Subcutaneous adipose tissue (tissue), 3 donors: ENCODE results near the genes WEE1 and SWAP70.

DNA sequence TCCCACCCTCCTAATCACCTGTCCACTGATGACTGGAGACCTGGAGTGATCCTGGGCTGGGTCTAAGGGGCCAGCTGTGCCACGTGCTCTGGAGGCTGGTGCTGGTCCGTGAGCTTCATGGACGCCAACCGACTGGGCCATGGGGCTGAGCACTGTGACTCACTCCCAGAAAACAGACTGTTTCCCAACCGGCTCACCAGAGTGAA, 14.0 kb upstream of the LMO1 start:
- PRO-cap, result no peak
- RAMPAGE, long total RNA, 3 experiments, result no peak in any of the 3 experiments

DNA sequence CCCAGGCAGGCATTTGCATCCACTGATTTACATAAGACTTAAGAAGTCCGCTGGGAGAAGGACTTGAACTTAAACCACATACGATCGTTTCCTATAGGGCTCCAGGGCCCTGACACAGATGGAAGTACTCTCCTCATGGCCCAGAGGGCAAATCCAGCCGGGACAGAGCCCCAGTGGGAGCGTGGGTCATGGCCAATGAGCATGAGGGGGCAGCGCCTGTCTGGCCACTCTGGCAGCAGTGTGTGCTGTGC, 79.2 kb upstream of the LMO1 start:
- PRO-cap, result no peak
- RAMPAGE, long total RNA, 3 experiments, result no peak in any of the 3 experiments

DNA sequence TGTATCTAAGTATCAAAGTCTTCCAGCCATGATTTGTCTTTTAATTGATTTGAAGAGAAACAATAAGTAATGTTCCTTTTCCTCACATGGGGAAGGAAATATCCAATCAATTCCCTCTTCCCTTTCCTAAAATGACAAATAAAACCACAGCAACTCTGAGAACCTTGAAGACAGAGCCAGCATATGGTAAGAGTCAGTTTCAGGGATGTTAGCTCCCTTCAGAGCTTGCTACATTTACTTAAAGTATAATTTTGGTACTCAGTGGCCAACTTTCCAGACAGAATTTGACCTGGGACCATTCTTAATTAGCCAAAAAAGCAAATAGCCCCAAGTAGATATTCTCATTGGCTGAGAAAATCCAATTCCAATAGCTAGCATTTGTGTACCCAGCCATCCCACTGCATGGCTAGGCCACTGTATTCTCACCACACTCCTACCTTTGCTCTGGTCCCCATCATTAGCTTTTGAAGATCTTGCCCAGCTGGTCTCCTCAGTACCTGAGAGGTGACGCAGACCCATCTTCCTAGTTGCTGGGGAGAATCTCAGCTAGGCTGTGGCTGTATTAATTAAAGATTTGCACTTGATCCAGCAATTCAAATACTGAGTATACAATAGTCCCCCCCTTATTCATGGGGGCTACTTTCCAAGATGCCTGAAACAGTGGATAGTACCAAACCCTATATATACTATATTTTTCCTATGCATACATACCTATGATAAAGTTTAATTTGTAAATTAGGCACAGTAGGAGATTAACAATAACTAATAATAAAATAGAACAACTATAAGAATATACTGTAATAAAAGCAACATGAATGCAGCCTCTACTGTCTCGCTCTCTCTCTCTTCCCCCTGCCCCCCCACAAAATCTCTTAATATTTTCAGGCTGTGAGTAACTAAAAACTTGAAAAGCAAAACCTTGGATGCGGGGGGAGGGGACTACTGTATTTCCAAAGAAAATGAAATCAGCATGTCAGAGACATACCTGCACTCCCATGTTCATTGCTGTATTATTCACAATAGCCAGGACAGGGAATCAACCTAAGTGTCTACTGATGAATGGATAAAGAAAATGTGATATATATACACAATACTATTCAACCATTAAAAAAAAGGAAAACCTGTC, 19.4 kb downstream of the TRIM66 start:
- PRO-cap, result no peak
- RAMPAGE, long total RNA, 3 experiments, result start-site peak on the minus strand in 1 of 3 experiments, centred at position 671 of the sequence, 9 reads per replicate

- PRO-cap, result no peak
- RAMPAGE, long total RNA, 3 experiments, result no peak in any of the 3 experiments
Measured at GRCh38 chr11:8691779-8692194, 9.2 kb downstream of the RPL27A start.

- PRO-cap, result no peak
- RAMPAGE, long total RNA, 3 experiments, result no peak in any of the 3 experiments
Measured at GRCh38 chr11:8694791-8695300, 12.3 kb downstream of the RPL27A start.

GRCh38 chr11:8701795-8702973, 19.6 kb downstream of the RPL27A start:
- PRO-cap, result no peak
- RAMPAGE, long total RNA, 3 experiments, result no peak in any of the 3 experiments

DNA sequence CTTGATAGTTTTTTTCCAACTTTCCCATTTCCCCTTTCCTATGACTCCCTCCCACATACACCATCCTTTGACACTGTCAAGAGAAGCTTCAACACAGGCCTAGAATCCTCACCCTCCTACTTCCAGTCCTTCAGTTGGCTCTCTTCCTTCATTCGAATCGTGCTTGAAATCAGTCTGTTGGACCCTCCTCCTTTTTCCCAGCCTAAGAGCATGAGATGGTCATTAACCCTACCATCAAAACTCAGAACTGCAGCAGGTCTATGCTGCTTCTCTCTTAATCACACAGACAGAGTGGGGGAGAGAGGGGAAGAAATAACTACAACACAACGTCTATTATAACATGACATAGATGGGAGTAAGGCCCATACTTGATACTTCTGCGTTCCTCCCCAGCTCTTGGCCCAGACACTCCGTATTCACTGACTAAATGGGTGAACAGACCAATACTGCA, 5.0 kb downstream of the DENND2B start:
- PRO-cap, result no peak
- RAMPAGE, long total RNA, 3 experiments, result no peak in any of the 3 experiments

GRCh38 chr11:9103458-9103740, 12.0 kb upstream of the SCUBE2 start:
- PRO-cap, result no peak
- RAMPAGE, long total RNA, 3 experiments, result no peak in any of the 3 experiments

GRCh38 chr11:9160649-9161077, 69.3 kb upstream of the SCUBE2 start:
- PRO-cap, result no peak
- RAMPAGE, long total RNA, 3 experiments, result no peak in any of the 3 experiments

DNA sequence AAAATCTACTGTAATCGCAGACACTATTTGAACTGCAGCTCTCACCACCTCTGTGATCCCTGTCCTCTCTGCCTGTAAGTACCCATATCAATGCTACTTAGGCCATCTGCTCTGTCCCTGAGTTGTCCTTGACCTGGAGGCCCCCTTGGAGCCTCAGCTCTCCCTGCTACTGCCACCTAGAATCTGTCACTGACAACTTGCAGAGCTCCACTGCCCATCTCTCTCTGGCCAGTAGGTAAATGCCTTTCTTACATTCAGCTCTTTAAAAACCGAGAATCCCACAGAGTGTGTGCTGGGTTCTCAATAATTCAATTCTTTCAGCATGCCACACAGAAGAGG, 22.2 kb upstream of the IPO7 start:
- PRO-cap, result no peak
- RAMPAGE, long total RNA, 3 experiments, result no peak in any of the 3 experiments

GRCh38 chr11:9460475-9460865, 342 bp upstream of the ZNF143 start:
- PRO-cap, result bidirectional peak, plus-strand start at chr11:9461113, minus-strand start at chr11:9460656
- RAMPAGE, long total RNA, 3 experiments, result start-site peak on the minus strand in 3 of 3 experiments, at chr11:9460625-9460661 at its widest, 24 to 30 reads per replicate

- PRO-cap, result unidirectional peak, minus-strand start at chr11:9461999
- RAMPAGE, long total RNA, 3 experiments, result no peak in any of the 3 experiments
Measured at GRCh38 chr11:9461690-9462493, 1.1 kb downstream of the ZNF143 start.

GRCh38 chr11:9551756-9552637, 21.5 kb upstream of the WEE1 start:
- PRO-cap, result no peak
- RAMPAGE, long total RNA, 3 experiments, result no peak in any of the 3 experiments

GRCh38 chr11:9573601-9574139, at the start of gene WEE1:
TSS of gene WEE1 (plus strand) at chr11:9573670.
- PRO-cap, result bidirectional peak, plus-strand start at chr11:9573691, minus-strand start at chr11:9573360; unidirectional peak, plus-strand start at chr11:9573907
- RAMPAGE, long total RNA, 3 experiments, result no peak in any of the 3 experiments

GRCh38 chr11:9663831-9664837, at the start of gene SWAP70:
TSS of gene SWAP70 (plus strand) at chr11:9664077.
- PRO-cap, result bidirectional peak, plus-strand start at chr11:9664077, minus-strand start at chr11:9664011
- RAMPAGE, long total RNA, 3 experiments, result start-site peak on the plus strand in 3 of 3 experiments, at chr11:9664087-9664240 at its widest, 71 to 310 reads per replicate

DNA sequence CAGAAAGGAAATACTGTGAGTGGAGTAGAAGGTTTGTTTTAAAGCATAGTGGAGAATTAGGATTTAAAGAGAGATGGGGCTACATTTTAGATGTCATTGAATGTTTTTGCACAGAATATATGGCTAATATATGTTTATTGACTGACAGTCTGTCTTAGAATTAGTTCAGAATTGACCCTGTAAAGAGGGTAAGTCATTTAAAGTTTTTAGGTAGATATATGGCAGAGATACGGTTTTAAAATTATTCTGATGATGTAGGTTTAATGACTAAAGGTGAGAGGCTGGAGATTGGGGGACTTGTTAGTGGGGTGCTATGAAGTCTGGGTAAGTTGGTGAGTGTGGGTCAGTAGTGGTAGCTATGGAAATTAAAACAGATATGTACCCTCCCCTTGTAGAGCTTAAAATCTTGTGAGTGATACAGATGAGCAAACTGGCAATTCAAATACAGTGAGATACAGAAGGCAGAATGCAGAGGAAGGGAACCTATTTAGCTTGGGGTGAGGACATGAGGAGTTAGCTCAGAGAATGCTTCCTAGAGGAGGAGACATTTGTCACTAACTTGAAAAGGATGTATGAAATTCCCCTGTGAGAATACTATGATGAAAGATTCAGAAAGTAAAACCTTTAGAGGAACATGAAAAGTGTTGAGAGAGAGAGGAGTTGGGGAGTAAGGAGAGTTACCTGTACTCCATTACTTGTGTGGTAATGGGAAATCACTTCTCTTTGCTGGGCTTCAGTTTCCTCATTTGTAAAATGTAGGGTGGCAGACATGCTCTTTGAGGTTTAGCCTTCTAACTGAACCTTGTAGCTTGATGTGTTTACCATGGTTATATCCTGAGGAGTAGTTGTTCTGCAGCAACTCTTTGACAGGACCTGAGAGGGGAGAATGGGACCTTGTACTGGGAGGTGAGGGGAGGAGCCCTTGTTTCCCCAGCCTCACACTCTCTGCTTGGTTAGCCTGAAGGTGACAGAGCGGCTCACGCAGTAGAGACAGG, 17.7 kb downstream of the SWAP70 start:
- PRO-cap, result no peak
- RAMPAGE, long total RNA, 3 experiments, result no peak in any of the 3 experiments

GRCh38 chr11:9682921-9683526, 19.1 kb downstream of the SWAP70 start:
- PRO-cap, result no peak
- RAMPAGE, long total RNA, 3 experiments, result no peak in any of the 3 experiments

DNA sequence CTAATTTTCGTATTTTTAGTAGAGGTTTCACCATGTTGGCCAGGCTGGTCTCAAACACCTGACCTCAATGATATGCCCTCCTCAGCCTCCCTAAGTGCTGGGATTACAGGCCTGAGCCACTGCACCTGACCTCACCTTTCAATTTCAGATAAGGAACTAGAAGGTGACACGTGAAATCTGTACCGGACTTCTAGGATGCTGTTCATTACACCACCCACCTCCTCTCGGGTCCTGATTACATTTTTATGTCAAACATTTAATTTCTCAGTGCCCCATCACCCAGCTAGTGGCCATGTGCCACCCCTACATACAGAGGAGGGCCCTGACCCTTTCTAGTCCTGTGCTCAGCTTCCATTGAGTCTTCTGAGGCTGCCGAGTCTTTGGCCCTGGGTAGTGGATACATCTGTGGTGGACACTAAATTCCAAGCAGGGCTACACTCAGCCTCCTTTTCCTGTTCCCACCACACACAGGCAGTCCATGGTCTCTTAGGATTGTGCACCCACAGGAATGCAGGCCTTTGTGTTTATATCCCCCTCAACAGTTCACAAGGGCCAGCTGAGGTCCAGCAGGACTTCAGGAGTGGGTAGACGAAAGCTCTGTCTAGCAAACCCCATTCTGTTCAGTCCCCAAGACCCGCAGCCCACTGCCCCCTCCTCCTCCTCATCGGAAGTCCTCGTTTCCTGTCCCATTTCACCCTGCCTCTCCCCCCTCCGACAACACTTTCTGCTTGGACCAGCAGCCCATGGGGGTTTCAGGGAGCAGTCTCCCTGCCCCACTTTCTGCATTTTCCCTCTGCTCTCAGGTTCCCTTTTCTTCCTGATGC, 91.6 kb downstream of the SWAP70 start:
- PRO-cap, result no peak
- RAMPAGE, long total RNA, 3 experiments, result no peak in any of the 3 experiments

- PRO-cap, result no peak
- RAMPAGE, long total RNA, 3 experiments, result no peak in any of the 3 experiments
Measured at GRCh38 chr11:9775314-9775896, 111.5 kb downstream of the SWAP70 start.

DNA sequence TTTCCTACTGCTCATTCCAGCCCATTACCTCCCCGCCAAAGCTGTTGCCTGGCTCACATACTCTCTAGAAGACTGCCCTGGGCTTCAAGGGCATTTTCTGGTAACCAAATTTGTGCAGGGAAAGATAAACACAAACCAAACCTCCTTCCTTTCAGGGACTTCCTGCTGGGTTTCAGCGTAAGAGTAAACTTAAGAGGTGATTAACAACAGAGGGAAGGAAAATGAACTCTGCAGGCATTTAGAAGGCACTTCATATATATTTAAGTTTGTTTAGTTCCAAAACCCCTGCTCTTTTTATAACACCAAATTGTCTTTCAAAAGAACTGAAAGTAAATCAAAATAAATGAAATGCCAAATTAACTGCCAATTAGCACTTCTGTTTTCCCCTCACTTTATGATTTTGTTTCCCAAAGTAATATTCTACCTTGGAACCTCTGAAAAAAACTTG, 195.0 kb downstream of the SWAP70 start:
- PRO-cap, result no peak
- RAMPAGE, long total RNA, 3 experiments, result no peak in any of the 3 experiments